ENCODE results near the genes MAGEA2 and NSDHL.

DNA sequence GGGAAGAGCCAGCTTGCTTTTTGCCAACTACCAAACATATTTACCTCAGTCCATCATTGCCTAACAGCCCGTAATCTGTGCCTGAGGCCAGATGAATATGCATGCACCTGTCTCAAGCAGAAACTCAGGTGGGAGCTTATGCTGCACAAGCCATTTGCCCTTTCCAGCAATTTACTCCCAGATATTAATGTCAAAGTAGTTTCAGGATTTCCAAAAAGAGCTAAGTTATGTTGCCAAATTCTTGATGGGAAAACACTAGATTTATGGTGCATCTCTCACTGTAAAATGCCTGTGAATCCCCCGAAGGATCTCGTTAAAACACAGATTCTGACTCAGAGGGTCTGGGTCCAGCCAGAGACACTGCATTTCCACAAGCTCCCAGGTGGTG, 51.7 kb upstream of the GABRE start:
- PRO-cap = no peak

GRCh38 chrX:152156885-152157698, 18.7 kb upstream of the MAGEA10 start:
- PRO-cap = no peak

DNA sequence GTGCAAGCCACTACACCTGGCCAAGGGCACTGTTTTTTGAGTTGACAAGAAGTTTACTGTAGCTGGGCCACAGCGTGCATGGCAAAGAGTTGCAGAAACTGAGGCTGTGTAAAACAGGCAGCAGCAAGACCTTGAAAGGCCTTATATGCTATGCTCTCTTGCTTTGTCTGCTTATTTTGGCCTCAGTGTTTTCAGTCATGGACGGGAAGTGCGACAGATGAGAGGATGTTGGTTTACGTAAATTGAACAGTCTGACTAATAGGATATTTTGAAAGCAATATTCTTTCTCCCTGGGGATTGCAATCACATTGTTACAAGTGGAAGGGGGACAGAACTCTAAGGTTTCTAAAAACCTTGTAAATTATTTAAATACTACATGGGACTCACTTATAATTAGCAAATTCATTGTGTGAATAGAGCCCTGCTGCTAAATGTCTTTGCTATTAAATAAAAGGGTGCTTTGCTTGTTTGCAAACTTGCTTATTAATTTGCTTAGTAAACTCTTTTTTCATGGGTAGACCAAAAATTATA, 32.3 kb upstream of the MAGEA10 start:
- PRO-cap = no peak

GRCh38 chrX:152451537-152451865, 386 bp upstream of the GABRA3 start:
- PRO-cap = no peak

- PRO-cap = no peak
Observed at GRCh38 chrX:152733297-152733590, 277 bp downstream of the CSAG1 start.

GRCh38 chrX:152753703-152754230, at the start of gene MAGEA2:
Gene MAGEA2, minus strand, starts transcription at chrX:152753842.
- PRO-cap = no peak

DNA sequence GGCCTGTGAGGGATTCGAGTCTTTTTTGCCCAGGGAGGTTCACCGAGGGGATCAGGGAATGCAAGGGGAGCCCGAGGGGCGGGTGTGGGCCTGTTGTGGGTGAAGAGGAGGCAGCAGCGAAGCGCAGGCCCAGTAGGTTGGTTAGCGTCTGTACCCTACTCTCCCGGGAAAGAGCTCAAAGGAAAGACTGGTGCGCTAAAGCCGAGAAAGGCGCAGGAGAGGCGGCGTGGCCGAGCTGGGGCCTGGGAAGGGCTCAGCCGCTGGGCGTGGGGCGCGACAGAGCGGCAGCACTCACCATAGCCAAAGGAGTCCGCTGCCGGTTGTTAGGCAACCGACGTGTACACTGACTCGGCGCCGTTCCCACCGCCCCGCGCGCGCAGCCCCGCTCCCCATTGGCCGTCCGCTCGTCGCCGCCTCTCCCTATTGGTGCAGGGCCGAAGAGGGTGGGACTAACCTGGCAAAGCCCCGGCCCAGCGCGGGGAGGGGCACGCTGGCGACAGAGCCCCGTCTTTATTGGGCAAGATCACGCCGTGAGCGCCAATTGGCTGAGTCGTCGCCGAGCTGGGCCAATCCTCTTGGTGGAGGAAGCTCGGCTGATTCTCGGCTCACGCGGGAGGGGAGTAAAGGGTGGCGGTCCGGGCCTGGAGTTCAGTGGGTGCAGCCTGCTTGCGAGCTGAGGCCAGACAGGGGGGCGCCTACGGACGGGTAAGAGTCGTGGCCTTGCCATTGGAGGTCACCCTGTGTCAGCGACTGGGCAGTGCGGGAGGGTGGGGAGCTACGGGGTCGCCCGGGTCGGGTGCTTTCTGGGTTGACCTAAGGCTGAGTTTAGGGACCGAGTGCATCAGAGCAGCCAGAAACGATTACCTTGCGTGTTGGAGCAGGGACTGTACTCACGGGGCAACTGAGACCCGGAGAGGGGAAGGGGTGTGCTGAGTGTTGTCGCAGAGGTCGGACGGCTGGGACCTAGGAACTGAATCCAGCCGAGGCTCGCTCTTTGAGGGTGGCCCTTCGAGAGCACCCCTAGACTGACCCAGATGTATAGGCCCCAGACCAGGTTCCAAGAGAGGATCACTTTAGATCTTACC, at the start of gene NSDHL:
TSS of gene NSDHL (plus strand) at position 651 of the 1,085 bp plus-strand sequence.
- PRO-cap = bidirectional peak, plus-strand start at position 623 of the sequence, minus-strand start at position 312 of the sequence

DNA sequence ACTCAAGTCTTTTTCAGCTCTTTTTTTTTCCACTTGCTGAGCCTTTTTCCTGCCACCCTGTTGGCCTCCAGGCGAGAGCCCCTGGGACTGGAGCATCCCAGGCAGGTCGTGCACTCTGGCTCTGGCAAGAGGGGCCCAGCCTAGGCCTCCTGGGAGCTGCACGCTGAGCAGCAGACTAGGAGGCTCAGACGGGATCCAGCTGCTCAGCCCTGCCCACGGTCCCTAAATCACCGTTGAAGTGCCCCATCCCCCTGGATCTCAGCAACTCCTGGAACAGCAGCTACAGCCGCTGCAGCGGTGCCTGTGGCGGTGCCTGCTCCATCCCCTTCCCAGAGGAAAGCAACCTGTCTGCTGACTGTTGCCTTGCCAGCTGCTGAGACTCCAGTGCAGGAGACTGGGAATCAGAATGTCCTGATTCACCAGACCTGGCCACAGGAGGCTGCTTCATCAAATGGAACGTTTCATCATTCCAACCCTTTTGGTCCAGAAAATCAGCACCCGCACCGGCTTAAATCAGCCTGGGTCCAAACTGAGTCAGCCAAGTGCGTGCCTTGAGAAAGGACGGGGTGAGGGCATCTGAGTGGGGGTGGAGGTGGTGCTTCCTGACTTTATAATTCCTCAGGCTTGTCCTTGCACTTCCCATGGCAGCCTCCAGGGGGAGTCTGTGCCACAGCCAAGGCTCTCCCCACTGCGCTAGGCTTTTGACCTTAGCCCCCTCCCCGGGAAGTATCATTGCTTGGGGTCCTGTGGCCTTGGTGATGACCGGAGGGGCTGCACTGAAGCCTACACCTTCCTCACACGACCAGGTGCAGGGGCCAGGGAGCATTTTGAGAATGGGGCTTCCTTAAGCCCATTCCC, 6.4 kb downstream of the ZNF185 start:
- PRO-cap = no peak

DNA sequence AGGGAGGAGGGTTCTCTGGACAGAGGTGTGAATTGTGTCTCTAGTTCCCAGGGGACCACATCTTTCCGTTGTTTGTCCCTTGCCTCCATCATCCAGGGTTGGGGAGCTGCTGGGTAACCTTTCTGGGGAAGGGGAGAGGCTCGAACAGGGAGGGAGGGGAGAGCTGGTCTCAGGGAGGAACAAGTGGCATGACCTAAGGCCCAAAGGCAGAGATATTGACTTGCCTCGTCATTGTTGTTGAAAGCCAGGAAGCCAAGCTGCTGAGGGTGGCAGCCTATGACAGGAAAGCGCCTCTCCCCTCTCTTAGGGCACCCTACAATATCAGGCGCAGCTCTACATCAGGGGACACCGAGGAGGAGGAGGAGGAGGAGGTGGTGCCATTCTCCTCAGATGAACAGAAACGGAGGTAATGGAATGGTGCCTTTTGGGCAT, 20.8 kb downstream of the ZNF185 start:
- PRO-cap = no peak

- PRO-cap = no peak
Observed at GRCh38 chrX:153056629-153056775, 232 bp downstream of the PNMA3 start.

DNA sequence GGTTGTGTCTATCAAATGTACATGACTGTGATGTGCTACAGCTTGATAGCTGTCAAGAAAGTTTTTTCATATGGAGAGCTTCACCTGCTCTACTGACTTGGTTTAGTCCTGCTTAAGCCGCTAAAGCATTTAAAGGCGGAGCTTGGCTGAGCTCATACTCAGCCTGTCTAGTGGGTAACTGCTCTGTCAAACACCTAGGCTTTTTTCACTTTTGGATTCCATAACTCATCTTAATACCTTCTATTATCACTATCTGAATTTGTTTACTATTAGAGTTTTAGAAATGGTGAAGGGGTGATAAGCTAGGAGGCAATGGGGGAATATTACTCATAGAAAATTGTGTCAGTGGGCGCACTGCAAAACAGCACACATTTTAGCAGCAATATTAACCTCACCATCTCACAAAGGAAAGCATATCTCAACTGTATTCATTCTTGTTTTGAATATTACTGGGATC, 20.4 kb upstream of the PWWP4 start:
- PRO-cap = no peak

- PRO-cap = no peak
Observed at GRCh38 chrX:153361577-153362293, 27.8 kb downstream of the ZNF275 start.

DNA sequence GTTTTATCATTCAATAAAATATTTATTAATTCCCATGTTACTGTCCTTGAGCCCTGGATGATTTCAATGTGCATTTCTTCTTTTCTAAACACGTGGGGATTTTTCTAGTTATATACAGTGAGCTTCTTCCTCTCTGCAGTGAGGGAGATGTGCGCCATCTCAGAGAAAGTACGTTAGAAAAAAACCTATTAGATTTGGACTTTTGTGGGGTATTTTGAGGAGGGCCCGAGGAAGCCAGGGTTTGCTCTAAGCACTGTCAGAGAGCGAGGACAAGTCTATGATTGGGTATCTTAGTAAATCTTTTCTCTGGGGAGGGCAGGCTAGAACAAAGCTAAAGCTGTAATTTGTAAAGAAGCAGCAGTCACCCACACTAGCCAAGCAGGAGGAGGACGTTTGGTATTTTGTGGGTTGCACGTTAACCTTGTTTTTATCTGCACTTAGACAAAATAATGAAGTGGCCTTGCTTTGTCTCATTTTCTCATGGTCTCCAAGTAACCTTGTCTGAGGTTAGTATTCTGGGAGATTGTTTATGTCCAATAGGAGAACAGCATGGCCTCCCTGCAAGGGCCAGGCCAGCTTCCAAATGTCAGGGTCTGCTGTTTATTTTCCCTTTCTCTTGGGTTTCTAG, 30.1 kb downstream of the PNMA6E start:
- PRO-cap = no peak

GRCh38 chrX:153372901-153373385, 28.2 kb downstream of the PNMA6E start:
- PRO-cap = no peak

GRCh38 chrX:153462197-153462775, 8.1 kb downstream of the HAUS7 start:
- PRO-cap = no peak

DNA sequence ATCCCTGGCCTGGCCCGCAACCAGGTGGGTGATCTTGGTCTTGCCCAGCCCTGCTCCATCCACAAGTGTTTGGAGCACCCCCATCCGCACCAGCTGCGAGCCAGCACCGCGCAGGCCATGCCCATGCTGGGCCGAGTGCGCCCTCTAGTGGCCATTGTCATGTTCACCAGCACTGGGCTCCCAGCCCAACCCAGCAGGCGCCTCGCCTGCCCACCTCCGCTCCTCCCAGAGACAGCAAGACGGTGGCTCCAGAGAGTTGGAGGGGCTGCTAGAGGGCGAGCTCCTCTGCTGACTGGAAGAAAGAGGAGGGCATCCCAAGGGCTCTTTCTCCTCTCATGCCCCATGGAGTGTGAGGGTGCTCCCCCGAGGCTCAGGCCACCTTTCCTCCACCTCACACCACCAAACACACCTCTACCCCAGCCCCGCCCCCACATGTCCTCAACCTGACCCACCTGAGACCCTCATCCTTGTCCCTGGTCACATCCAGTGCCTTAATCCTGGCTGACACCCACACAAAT, 9.8 kb upstream of the ATP2B3 start:
- PRO-cap = no peak

- PRO-cap = no peak
Observed at GRCh38 chrX:153610322-153611092, 11.6 kb upstream of the CCNQ start.

DNA sequence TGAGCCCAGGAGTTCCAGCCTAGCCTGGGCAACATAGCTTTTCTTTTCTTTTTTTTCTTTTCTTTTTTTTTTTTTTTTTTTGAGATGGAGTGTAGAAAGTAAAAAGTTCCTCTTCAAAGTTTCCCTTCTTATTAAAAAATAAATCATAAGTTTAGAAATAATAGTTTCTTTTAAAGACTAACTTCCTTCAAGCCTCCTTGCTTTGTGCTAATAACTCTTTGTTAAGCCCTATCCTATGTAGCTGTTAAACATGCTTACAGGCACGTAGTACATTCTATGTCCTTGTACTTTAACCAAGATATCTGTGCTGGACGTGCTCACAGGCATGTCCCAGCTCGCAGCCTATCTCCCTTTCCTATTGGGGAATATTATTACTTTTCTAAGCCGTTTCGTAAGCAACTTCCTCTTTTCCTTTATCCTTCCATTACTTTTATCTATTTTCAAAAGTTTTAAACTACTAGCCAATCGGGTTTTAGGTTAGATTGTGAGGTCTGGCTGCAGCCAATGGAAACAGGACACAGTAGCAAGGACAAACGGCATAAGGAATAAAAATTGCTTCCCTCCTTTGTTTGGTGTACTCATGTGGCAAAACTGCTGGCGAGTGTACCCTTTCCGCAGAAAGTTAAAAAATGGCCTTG, 2.4 kb upstream of the PNCK start:
- PRO-cap = no peak

GRCh38 chrX:153688546-153688920, 807 bp downstream of the SLC6A8 start:
- PRO-cap = no peak

- PRO-cap = no peak
Observed at GRCh38 chrX:153688921-153690086, 1.6 kb downstream of the SLC6A8 start.

Data from left lobe of liver (tissue), 1 donor.